Ishikawa (cell line): Measurements from ENCODE around the gene LPXN.

GRCh38 chr11:57514046-57515117, 1.1 kb downstream of the SLC43A1 start:
- RRBS: 82% methylated on average over 17 of the region's 72 CpGs

- RRBS: no CpG with 5 or more reads among the region's 5 CpGs
Measured at GRCh38 chr11:57599140-57599685, 1.7 kb downstream of the SERPING1 start.

- RRBS: no CpG with 5 or more reads among the region's 24 CpGs
Measured at GRCh38 chr11:57637496-57638043, 12.1 kb downstream of the YPEL4 start.

- RRBS: no CpG with 5 or more reads among the region's 4 CpGs
Measured at GRCh38 chr11:57682149-57682717, 14.3 kb downstream of the ZDHHC5 start.

DNA sequence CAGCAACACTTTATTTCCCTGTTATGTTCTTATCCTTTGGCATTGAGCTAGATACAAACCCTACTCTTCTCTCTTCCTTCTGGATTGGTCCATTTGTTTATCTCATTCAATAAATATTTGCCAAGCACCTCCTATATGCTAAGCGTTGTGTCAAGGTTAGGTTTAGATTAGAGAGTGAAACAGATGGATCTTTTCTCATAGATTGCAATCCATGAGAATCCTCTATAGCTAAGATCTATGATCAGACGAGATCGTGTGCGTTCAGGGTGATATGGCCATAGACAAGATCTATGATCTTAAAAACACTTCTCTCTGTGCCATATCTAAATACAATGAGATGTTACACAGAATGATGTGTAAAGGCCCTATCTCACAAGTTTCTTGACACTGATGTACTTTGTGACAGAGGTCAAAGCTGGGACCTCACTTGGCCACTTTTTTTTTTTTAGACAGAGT, 57.8 kb downstream of the CTNND1 start:
- RRBS: no CpG with 5 or more reads among the region's 4 CpGs

DNA sequence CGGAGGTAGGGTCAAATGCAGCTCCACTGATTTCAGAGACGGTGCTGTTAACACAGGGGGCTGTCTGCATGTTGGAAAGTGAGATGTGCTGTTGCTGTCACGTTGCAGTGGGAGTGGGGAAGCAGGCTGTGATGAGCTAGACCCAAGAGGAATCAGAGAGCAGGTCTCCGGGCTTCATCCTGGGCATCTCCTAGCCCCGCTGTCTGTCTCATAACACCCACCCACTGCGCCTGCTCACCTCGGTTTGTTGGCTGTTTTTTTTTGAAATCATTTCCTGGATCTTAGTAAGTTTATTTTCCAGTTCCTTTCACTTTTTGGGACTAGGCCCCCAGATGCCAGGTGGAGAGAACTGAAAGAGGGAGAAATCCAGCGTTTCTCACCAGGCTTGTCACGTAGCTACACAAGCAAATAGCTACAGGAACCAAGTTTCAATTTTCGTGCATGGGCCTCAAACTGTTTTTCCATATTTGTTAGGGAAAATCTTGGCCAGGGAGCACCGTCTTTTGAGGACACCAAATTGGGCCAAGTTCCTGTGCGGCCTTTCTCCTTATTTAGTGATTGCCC, 501 bp downstream of the OR9Q1 start:
- RRBS: no CpG with 5 or more reads among the region's 12 CpGs

DNA sequence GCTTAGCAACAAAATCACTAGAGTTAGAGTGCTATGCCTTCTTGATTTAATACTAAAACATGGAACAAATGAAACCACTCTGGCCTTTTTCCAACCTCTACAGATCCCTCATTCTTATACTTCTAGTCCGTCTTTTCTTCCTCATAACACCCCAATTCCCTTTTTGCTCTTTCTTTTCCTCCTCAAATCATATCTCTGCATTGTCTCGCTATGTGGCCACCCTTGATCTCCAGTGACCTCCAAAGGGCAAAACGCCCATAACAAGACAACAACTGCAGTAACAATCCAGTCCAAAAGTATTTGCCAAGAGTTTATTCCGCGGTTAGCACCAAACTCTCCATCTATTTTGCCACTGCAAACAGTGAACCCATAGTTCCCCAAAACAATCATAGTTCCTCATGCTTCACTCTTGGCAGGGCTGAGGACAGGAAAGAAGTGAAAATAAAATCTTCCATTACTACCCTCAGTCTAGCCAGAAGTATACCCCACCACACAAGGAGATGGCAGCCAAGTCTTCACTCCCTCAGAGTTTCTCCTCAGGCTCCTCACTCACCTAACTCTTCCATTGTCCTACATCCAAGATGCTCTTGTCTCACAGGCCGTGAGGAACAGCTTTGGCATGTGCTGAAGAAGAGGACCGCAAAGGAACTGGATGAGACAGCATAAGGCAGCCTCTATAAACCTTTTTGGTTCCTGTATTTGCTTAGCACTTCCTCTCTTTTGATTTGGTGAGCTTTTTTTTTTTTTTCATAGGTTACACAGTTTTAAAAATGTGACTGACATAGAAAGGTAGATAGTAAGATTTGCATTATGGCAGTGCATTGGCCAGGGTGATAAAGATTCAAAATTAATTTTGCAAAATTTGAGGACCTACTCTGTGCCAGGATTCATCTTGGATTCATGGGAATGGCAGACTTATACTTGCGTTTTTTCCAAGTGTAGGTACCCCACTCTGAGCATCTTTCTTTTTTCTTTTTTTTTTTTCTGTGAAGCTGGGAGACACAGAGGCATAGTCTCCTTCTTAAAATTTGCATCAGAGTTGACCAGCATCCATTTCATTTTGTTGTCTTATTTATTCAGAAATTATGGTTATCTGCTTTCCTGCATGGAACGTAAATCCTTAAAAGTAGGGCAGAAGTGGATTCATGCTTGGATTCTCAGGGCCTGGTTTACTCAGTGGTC, at the start of gene LPXN:
LPXN (minus strand) TSS at position 650 of the 1,182 bp plus-strand sequence.
- RRBS: no CpG with 5 or more reads among the region's 9 CpGs

DNA sequence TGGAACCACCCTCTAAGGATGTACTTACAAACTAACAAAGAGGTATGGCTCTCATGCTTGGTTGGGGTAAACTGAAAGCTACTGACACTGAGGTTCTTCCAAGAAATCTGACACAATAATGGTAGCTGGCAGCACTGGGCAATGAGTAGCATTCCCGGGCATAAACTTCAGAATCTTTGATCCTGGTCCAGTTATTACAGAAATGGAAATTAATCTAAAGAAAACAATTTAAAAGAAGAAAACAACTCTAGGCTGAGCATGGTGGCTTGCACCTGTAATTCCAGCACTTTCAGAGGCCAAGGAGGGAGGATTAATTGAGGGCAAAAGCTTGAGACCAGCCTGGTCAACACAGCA, 1.8 kb downstream of the GLYAT start:
- RRBS: no CpG with 5 or more reads among the region's 1 CpG

DNA sequence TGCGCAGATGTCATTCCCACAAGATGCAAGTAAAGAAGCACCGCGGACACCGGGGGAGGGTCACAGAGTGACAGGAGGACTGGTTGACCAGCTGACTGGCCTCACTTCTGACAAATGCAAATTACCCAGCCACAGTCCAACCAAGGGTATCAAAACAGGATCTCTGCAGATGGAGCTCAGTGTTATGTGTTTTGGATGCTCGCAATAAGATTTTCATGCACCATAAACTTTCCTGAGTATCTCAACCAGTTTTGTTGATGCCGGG, 27.4 kb upstream of the GLYATL1B start:
- RRBS: no CpG with 5 or more reads among the region's 6 CpGs

- RRBS: 52% methylated on average over 6 of the region's 34 CpGs
Measured at GRCh38 chr11:59062940-59063457, 23.1 kb upstream of the GLYATL1B start.

DNA sequence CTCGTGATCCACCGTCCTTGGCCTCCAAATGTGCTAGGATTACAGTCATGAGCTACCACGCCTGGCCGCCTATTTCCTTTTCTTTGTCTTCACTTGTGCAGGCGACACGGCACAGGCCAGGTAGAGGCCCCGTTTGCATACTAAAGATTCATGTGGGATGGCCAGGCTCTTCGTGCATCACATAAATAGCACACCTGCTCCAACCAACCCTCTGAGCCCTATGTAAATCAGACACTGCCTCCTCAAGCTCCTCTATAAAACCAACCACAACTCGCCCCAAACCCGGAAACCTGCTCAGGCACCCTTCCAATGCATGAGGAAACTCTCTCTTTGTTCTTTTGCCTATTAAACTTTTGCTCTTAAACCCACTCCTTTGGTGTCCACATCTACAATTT, 9.1 kb upstream of the FAM111B start:
- RRBS: no CpG with 5 or more reads among the region's 10 CpGs

DNA sequence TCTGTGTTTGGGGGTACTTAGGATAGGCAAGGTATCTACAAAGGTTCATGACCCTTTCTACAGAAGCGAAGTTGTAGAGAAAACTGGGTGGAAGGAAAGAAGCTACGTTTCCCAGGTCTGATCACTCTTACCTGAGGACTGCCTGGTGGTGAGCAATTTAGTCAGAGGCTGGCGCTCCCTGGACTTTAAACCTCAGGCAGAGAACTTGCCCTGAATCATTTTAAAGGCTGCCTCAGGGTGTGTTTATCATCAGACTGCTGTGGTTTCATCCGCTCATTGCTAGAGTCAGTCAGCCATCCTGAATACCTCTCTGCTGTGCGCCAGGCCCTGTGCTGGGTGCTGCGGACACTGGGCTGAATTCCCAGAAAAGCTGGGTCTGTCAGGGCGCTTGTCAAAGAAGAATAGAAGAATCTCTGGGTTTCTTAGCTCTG, 2.7 kb downstream of the DTX4 start:
- RRBS: no CpG with 5 or more reads among the region's 7 CpGs

DNA sequence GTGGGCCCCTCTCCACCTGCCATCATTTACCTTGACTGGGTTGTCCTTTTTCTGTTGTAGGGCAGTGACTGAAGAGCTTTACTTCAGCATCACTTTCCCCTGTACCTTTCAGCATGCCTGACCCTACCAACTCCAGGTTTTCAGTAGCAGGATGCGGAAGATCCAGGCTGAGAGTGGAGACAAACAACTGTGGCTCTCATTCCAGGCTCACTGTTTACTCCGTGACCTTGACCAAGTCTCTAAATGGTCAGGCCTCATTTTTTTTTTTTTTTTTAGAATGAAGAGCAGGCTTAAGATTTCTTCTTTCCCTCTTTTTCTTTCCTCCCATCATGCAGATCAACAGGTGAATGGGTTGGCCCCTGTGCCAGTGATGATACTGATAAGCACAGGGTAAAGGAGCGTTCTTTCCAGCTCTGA, 3.7 kb downstream of the DTX4 start:
- RRBS: no CpG with 5 or more reads among the region's 3 CpGs

DNA sequence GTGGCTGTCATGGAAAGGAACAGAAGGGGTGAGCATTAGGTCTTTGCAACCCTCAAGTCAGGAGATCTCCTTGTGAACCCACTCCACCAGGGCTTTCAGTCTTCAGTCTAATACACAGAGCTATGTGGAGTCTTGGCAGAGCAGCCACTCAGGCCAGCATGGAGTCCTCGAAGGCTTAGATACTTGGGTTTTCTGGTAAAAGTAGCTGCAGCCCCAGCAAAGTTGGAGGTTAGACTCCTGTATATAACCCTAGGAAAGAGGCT, 8.4 kb downstream of the OR5AN1 start:
- RRBS: no CpG with 5 or more reads among the region's 1 CpG

GRCh38 chr11:59551568-59551963, 40.2 kb downstream of the OR4D9 start:
- RRBS: no CpG with 5 or more reads among the region's 10 CpGs

- RRBS: 92% methylated on average over 2 of the region's 9 CpGs
Measured at GRCh38 chr11:59573068-59573818, 42.3 kb downstream of the OSBP start.

DNA sequence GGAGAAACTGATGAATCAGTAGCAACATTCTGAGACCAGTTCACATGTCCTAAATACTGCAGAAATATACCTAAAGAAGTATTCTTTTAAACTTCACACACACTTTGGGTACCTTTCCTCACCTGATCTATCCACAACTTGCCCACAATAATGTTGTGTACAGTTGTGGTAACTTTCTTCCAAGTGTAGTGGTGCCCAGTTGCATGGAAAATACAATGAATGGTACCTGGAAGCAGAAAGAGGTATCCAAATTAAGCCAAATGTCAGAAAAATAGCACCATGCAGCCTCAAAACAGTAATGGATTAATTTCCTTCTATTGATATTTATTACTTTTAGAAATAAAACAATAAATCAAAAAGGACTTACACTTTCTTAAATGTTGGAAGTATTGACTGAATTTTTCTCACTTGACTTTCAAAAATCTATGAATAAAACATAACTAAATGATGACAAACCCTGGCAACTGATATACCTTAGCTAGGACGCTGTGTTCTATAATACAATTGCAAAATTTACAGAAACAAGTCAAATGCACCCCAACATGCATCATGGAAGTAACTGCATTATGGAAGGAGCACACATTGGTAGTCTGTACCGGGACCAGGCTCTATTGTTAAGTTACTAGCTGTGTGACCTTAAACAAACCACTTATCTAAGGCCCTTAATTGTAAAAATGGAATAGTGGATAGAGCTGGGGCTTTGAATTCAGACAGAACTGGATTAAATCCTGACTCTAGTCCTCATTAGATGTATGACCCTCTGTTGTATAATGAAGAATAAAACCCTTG, 34.1 kb downstream of the OSBP start:
- RRBS: no CpG with 5 or more reads among the region's 2 CpGs